ENCODE results near the gene SRRM4.

GRCh38 chr12:118385828-118386515, 9.6 kb downstream of the SUDS3 start:
- RRBS, 2 experiments = no CpG with 5 or more reads among the region's 5 CpGs
CAGE:
- cytosol, long polyA minus RNA = no peak
- cytosol, long polyA plus RNA = no peak
- long polyA plus RNA = no peak
- nucleus, long polyA minus RNA = no peak
- nucleus, long polyA plus RNA = no peak

DNA sequence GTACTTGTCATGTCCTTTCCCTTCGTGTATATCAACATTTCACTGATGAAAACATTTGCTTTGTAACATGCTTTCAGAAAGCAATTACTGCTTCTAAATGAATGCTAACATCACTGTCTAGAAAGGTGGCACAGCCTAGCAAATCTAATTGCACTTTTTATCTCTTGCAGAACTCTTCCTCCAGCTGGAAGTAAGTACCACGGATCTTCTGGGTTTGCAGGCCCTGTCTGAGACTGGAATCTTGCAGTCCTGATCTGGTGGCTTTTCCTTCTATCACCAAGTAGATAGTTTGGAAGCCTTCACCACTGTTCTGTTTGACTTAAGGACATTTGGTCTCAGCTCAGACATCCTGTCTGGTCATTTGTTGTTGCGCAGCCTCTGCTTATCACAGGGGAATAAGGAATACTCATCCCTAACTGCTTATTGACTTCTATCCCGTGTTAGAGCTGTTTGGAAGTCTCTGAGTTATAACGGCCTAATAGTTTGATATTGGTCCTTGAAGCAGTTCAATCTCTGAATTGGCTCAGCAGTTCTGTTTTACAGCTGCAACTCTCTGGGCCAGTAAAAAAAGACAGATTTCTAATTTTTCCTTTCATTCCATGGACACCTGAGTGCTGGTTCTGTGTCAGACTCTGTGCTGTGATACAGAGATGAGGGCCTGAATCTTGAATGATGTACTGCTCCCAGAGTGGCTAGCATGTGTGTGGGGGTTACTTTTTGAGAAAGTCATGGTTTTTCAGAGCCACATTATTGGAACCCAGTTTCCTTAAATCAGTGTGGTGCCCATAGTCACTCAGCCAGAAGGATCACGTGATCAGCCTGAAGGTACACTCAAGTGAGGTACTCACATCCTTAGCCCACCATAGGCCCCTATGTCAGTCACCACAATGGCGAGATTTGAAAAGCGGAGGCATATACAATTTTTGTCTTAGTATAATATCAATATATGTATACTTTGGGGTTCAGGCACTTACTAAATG, 13.7 kb downstream of the SUDS3 start:
- RRBS, 2 experiments = no CpG with 5 or more reads among the region's 8 CpGs
CAGE:
- cytosol, long polyA minus RNA = no peak
- cytosol, long polyA plus RNA = no peak
- long polyA plus RNA = no peak
- nucleus, long polyA minus RNA = no peak
- nucleus, long polyA plus RNA = no peak

DNA sequence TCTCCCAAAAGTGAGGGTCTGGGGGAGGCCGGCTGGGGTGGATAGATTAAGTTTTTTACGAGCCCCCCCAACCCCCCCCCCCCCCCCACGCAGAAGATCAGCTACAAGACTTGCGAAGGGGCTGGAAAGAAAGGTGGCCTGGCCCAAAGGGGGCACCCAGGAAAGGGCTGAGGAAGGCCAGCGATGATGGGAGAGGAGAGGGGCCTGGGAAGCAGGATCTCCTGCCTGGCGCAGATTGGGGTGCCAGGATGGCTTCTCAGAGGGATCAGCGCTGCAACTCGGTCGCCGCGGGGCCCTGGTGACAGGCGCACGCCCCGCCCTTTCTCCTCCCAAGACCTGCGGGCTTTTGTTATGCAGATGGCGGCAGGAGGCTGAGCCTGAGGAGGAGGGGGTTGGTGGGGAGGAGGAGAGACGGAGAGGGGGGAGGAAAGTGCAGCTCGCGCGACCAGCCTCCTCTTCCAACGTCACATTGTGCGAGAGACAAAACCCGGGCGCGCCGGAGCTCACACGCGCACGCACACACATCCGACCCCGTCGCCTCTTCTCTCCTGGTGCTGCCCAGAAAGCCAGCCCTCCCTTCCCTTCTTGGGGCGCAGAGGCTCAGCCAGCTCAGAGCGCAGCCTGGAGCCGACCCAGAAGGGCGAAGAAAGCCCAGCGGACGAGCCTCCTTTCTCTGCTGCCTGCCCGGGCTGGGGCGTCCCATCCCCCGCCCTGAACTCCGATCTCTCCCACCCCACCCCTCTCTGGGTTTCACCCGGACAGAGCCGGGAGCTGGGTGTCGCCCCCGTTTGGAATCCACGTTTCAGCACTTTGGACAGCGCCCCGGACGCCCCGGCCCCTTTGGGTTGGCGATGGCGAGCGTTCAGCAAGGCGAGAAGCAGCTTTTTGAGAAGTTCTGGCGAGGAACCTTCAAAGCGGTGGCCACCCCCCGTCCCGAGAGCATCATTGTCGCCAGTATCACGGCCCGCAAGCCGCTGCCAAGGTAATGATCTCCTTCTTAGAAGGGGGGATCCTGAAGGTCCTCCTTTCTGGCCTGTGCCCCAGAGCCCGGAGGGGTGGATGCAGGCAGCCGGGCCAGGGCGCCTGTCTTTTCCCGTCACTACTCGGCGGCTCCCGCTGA, at the start of gene SRRM4:
Gene SRRM4 (plus strand): TSS at position 510 of the 1,120 bp plus-strand sequence.
- RRBS, 2 experiments = 18 to 23% methylated on average over 11 of the region's 70 CpGs
CAGE:
- cytosol, long polyA minus RNA = no peak
- cytosol, long polyA plus RNA = no peak
- long polyA plus RNA = no peak
- nucleus, long polyA minus RNA = no peak
- nucleus, long polyA plus RNA = no peak

GRCh38 chr12:119153299-119154436, 25.1 kb upstream of the HSPB8 start:
- RRBS, 2 experiments = no CpG with 5 or more reads among the region's 52 CpGs
CAGE:
- cytosol, long polyA minus RNA = no peak
- cytosol, long polyA plus RNA = no peak
- long polyA plus RNA = no peak
- nucleus, long polyA minus RNA = no peak
- nucleus, long polyA plus RNA = no peak

DNA sequence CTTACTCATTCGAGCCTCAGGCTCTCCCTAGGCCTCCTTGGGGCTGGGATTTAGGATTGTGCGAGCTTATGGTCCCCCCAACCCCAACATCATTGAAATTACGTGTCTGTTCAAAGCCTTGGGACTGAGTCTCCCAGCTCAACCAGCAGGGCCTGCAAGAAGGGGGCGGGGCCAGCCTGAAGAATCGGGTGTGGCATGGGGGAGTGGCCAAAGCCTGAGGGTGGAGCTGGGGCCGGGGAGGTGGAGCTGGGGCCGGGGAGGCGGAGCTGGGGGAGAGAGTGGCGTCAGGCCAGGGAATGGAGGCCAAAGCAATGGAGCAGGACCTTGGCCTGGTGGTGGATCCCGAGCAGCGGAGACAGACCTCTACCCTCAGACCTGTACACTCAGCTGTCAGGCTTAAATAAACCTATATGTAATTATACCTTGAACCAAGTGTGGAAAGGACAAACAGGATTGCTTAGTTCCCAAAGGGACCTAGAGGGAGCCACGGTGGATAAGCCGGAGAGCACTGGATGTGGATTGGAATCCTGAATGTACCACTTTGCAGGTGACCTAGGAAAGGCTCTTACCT, 24.2 kb upstream of the HSPB8 start:
- RRBS, 2 experiments = no CpG with 5 or more reads among the region's 13 CpGs
CAGE:
- cytosol, long polyA minus RNA = no peak
- cytosol, long polyA plus RNA = no peak
- long polyA plus RNA = no peak
- nucleus, long polyA minus RNA = no peak
- nucleus, long polyA plus RNA = no peak

DNA sequence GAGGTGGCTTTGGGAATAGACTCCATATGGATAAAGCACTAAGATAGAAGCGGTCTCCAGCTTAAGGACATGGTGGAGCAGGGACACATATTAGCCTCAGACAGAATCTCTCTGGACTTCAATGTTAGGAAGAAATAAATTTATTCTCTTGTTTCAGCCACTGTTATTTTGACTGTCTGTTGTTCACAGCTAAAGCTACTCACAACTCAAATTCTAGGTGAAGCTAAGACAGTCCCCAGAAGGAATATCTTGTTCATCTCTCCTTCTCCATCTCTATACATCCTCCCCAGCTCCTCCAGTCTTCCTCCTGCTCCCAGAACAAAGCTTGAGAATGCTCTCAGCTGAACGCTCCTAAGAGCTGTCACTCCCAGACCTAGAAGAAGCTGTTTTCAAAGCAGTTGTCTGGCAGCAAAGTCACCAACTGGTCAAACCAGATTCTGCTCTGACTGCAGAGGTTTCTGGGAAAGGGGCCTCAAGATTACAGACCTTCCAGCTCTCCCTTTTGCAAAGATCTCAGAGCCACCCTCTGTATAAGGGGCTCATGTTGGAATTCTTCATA, 9.7 kb upstream of the HSPB8 start:
- RRBS, 2 experiments = no CpG with 5 or more reads among the region's 2 CpGs
CAGE:
- cytosol, long polyA minus RNA = no peak
- cytosol, long polyA plus RNA = no peak
- long polyA plus RNA = no peak
- nucleus, long polyA minus RNA = no peak
- nucleus, long polyA plus RNA = no peak

GRCh38 chr12:119257994-119258749, 76.4 kb upstream of the CCDC60 start:
- RRBS, 2 experiments = no CpG with 5 or more reads among the region's 10 CpGs
CAGE:
- cytosol, long polyA minus RNA = no peak
- cytosol, long polyA plus RNA = no peak
- long polyA plus RNA = no peak
- nucleus, long polyA minus RNA = no peak
- nucleus, long polyA plus RNA = no peak

GRCh38 chr12:119365534-119366111, 31.1 kb downstream of the CCDC60 start:
- RRBS, 2 experiments = no CpG with 5 or more reads among the region's 3 CpGs
CAGE:
- cytosol, long polyA minus RNA = no peak
- cytosol, long polyA plus RNA = no peak
- long polyA plus RNA = no peak
- nucleus, long polyA minus RNA = no peak
- nucleus, long polyA plus RNA = no peak

DNA sequence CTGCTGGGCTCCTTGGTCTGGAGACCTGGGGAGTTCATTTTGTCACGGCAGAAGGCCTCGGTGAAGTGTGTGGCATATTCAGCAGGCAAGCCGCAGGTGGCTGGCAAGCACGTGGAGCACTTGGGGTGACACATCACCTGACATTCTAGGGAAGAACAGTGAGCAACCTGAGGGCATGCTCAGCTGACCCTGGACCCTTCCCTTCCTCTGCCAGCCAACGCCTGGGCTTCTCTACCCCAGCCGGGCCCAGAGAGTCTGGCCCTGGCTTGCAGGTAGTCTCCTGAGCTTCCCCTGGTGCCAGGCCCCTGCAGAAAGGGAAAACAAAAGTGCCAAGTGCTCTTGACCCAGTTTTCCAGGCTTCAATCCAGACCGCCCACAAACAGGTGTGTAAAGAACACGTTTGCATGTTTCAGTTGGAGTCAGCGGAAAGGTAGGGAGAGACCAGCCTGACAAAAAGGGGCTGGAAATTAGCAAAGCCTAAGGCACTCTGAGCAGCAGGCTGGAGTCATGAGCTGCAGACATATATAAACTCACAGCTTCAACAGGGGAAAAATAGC, 45.6 kb downstream of the PRKAB1 start:
- RRBS, 2 experiments = no CpG with 5 or more reads among the region's 9 CpGs
CAGE:
- cytosol, long polyA minus RNA = no peak
- cytosol, long polyA plus RNA = no peak
- long polyA plus RNA = no peak
- nucleus, long polyA minus RNA = no peak
- nucleus, long polyA plus RNA = no peak

- RRBS, 2 experiments = 80 to 98% methylated on average over 1 to 2 of the region's 10 CpGs
CAGE:
- cytosol, long polyA minus RNA = no peak
- cytosol, long polyA plus RNA = no peak
- long polyA plus RNA = no peak
- nucleus, long polyA minus RNA = no peak
- nucleus, long polyA plus RNA = no peak
Measured at GRCh38 chr12:119857285-119857810, 19.8 kb downstream of the CIT start.

GRCh38 chr12:119989939-119990372, 920 bp downstream of the BICDL1 start:
- RRBS, 2 experiments = 4 to 6% methylated on average over 28 to 35 of the region's 41 CpGs
CAGE:
- cytosol, long polyA minus RNA = no peak
- cytosol, long polyA plus RNA = no peak
- long polyA plus RNA = no peak
- nucleus, long polyA minus RNA = no peak
- nucleus, long polyA plus RNA = no peak

DNA sequence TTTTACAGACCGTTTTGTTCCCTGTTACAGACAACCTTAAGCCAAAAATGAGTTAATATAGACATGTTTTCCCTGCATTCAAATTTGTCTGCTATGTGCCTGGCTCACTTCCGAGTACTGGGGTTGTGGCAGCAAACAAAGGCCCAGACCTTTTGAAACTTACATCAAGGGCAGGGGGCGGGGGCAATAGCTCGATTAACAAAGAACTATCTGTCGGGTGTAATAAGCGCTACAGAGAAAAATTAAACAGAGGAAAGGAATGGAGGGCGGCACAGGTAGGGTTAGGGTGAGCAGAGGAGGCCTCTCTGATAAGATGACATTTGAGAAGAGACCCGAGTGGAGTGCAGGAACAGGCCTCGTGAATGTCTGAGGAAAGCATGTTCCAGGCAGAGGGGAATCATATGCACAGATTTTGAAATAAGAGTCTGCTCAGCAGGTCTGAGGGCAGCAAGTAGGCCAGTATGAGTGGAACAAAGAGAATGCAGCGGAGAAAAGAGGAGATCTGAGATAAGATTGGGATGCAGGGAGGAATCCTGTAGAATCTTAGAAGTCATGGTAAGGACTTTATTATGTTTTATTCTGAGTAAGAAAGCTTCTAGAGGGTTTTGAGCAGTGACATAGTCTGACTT, 52.4 kb downstream of the BICDL1 start:
- RRBS, 2 experiments = no CpG with 5 or more reads among the region's 10 CpGs
CAGE:
- cytosol, long polyA minus RNA = no peak
- cytosol, long polyA plus RNA = no peak
- long polyA plus RNA = no peak
- nucleus, long polyA minus RNA = no peak
- nucleus, long polyA plus RNA = no peak

GRCh38 chr12:120096308-120097391, 19.9 kb downstream of the RAB35 start:
- RRBS, 2 experiments = 97 to 100% methylated on average over 2 to 6 of the region's 44 CpGs
CAGE:
- cytosol, long polyA minus RNA = no peak
- cytosol, long polyA plus RNA = no peak
- long polyA plus RNA = no peak
- nucleus, long polyA minus RNA = no peak
- nucleus, long polyA plus RNA = no peak

DNA sequence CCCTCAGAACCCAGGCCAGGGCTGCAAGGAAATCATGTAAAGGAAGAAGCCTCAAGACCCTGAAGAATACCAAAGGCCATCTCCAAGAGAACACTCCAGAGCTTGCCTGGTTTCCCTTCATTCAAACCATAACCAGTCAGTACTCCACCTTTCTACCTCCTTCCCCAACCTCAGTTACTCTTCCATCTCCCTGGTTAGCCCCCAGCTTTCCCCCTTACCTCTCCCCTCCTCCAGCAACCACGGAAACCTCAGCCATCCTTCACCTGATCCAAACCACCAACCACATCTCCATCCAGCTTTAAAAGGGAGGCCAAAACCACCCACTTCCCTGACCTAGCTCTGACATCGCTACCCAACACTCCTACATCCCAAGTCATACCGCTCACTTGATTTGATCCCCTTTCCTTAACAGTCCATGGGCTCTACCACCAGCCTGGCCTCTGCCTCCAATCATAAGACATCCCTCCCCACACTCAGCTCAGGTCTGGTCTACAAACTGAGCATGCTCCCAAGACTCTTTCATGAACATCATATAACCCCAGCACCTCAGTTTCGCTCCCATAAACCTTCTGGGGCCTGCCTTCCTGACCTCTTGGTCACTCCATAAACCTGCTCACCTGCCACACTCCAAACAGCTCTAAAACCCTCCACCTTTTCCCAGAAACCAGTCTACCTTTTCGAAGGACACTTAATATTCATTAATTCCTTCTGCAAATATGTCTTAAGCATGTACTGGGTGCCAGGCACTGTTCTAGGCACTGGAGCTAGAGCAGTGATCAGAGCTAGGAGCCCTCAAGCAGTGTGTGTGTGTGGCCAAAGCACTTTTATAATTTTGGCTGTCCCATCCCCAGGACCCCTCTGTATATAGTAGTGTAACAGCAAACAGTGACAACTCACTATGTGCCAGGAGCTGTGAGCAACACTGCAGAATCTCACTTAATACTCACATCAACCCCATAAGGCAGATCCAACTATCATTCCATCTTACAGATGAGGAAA, 1.3 kb downstream of the RAB35 start:
- RRBS, 2 experiments = no CpG with 5 or more reads among the region's 5 CpGs
CAGE:
- cytosol, long polyA minus RNA = no peak
- cytosol, long polyA plus RNA = no peak
- long polyA plus RNA = no peak
- nucleus, long polyA minus RNA = no peak
- nucleus, long polyA plus RNA = no peak

DNA sequence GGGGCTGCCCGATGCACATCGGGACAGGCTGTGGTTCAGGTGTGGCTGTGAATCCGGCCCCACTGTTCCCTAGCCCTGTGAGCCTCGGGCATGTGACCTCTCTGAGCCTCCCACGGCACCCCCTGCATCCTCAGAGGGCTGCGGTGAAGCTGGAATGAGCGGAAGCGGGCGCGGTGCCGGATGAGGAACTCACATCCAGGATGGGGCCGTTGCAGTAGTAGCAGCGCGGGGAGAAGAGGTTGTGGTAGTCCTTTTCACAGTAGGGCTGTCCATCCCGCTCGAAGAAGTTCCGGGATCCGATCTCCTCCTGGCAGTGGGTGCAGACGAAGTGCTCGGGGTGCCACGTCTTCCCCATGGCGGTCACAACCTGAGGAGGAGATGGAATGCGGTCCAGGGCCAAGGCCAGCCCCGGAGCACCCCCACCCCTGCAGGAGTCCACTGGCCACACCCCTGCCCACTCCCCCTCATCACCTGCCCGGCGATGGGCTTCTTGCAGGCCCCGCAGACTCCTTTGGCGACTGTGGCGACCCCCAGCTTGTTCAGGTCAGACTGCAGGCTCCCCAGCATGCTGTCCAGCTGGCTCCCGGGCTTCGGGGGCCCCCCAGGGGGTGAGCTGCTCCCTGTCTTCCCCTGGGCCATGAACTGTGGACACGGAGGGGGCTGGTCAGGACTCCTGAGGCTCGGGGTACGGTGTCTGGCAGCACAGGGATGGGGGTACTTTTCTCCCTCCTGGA, 13.9 kb upstream of the RPLP0 start:
- RRBS, 2 experiments = 96 to 97% methylated on average over 8 to 11 of the region's 34 CpGs
CAGE:
- cytosol, long polyA minus RNA = no peak
- cytosol, long polyA plus RNA = no peak
- long polyA plus RNA = no peak
- nucleus, long polyA minus RNA = no peak
- nucleus, long polyA plus RNA = no peak

DNA sequence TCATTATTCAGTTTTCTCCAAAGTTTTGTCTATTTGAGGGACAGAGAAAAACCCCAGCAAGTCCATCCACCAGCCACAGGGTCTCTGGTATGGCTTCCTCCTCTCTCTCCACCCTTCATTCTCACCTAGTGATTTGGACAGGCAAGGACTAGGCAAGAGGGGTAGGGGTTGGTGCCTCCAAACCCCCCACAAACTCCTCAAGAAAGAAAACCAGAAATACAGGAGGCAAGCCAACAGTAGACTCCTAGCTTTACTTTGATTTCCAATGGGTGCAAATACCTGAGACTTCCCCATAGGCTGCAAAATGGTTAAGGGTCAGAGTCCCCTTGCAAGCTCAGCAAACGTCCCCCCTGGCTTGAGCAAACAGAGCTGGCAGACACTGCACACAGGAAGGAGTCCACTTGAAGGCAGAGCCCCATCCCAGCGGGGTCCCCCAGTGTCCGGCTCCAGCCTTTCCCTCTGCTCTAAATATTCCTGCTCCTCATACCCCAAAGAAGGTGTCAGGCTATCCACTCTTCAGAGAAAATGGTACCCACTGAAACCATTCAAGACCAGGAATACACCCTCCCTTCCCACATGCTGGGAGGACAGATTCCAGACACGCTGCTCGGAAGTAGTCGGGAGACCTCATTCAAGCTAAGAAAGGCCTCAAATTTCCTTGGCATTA, 26.8 kb upstream of the RPLP0 start:
- RRBS, 2 experiments = no CpG with 5 or more reads among the region's 6 CpGs
CAGE:
- cytosol, long polyA minus RNA = no peak
- cytosol, long polyA plus RNA = no peak
- long polyA plus RNA = no peak
- nucleus, long polyA minus RNA = no peak
- nucleus, long polyA plus RNA = no peak

GRCh38 chr12:120241983-120242759, 23.4 kb downstream of the PXN start:
- RRBS, 2 experiments = no CpG with 5 or more reads among the region's 12 CpGs
CAGE:
- cytosol, long polyA minus RNA = no peak
- cytosol, long polyA plus RNA = no peak
- long polyA plus RNA = no peak
- nucleus, long polyA minus RNA = no peak
- nucleus, long polyA plus RNA = no peak

- RRBS, 2 experiments = no CpG with 5 or more reads among the region's 6 CpGs
CAGE:
- cytosol, long polyA minus RNA = no peak
- cytosol, long polyA plus RNA = no peak
- long polyA plus RNA = no peak
- nucleus, long polyA minus RNA = no peak
- nucleus, long polyA plus RNA = no peak
Measured at GRCh38 chr12:120253353-120253848, 12.1 kb downstream of the PXN start.

DNA sequence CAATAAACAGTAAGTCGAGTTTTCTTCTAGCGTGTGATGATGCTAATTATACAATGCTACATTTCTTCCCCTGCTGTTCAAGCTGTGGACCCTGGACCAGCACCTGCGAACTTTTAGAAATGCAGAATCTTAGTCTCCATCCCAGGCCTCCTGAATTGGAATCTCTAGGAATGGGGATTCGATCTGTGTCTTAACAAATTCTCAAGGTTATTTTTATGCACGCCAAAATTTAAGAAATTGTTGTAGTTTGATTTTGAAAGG, 12.2 kb upstream of the SIRT4 start:
- RRBS, 2 experiments = no CpG with 5 or more reads among the region's 5 CpGs
CAGE:
- cytosol, long polyA minus RNA = no peak
- cytosol, long polyA plus RNA = no peak
- long polyA plus RNA = no peak
- nucleus, long polyA minus RNA = no peak
- nucleus, long polyA plus RNA = no peak

- RRBS, 2 experiments = no CpG with 5 or more reads among the region's 12 CpGs
CAGE:
- cytosol, long polyA minus RNA = no peak
- cytosol, long polyA plus RNA = no peak
- long polyA plus RNA = no peak
- nucleus, long polyA minus RNA = no peak
- nucleus, long polyA plus RNA = no peak
Measured at GRCh38 chr12:120290525-120291001, 11.6 kb upstream of the SIRT4 start.